Vermiform appendix (tissue), 1 donor: ENCODE results near the genes STX8, GSG1L2 and MYH8.

GRCh38 chr17:8966462-8967700 is 1.4 kb upstream of the PIK3R5 start:
- PRO-cap, result no peak

- PRO-cap, result unidirectional peak, plus-strand start at chr17:9184021
Observed at GRCh38 chr17:9183820-9184424, 162.6 kb downstream of the NTN1 start.

- PRO-cap, result no peak
Observed at GRCh38 chr17:9371004-9371455, 204.6 kb downstream of the STX8 start.

DNA sequence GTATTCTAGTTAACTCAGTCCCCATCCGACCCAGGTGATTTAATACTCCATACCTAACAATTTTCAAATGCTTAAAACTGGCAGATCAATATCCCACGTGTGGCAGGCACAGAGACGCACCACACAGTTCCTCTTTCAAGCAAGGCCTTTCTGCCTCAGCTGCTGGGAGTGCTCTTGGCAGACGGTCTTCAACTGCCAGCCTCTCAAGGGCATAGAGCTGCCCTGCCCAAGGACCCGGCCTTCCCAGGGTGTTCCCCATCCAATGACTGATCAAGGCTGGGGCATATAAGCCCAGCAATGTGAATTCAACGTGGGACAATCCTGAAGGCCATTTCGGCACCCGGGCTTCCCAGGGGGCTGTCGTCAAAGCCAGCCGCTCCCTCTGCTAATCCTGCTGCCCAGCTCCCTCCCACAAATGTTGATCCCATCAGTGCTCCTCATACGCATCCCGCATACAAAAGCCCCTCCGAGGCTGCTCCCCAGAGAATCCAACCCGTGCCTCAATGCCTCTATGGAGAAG is 107.1 kb downstream of the STX8 start:
- PRO-cap, result no peak

GRCh38 chr17:9575569-9576178 is at the start of gene STX8:
Gene STX8, minus strand, starts transcription at chr17:9575820.
- PRO-cap, result bidirectional peak, plus-strand start at chr17:9575951, minus-strand start at chr17:9575820

GRCh38 chr17:9811468-9812069 is 10.3 kb downstream of the GSG1L2 start:
- PRO-cap, result no peak

DNA sequence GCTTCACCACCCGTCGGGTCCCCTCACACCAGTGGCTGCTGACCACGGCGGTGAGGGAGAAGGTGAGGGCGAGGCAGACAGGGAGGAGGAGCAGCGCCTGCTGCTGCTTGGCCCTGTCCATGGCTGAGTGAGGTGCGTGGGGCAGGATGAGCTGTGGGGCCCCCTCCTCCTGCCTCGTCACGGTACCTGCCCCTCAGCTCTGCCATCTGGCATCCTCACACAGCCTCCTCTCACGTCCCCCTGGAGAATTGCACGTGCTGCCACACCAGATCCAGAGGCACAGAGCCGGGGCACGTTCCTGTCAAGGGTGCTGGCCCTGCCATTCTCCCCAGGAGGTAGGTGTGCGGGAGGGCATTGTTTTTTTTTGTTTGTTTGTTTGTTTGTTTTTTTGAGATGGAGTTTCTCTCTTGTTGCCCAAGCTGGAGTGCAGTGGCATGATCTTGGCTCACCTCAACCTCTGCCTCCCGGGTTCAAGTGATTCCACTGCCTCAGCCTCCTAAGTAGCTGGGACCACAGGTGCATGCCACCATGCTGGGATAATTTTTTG is at the start of gene GSG1L2:
Gene GSG1L2, minus strand, starts transcription at position 129 of the 547 bp plus-strand sequence.
- PRO-cap, result no peak

- PRO-cap, result no peak
Observed at GRCh38 chr17:9875371-9876027, 29.6 kb downstream of the RCVRN start.

GRCh38 chr17:9974259-9974841 is 69.3 kb upstream of the RCVRN start:
- PRO-cap, result no peak

GRCh38 chr17:10063462-10064644 is 134.6 kb downstream of the GAS7 start:
- PRO-cap, result no peak

GRCh38 chr17:10104179-10105346 is 93.8 kb downstream of the GAS7 start:
- PRO-cap, result no peak

GRCh38 chr17:10127614-10128477 is 70.6 kb downstream of the GAS7 start:
- PRO-cap, result unidirectional peak, plus-strand start at chr17:10127994; bidirectional peak, plus-strand start at chr17:10128222, minus-strand start at chr17:10128097

- PRO-cap, result bidirectional peak, plus-strand start at chr17:10157201, minus-strand start at chr17:10157034
Observed at GRCh38 chr17:10156874-10157570, 41.4 kb downstream of the GAS7 start.

- PRO-cap, result no peak
Observed at GRCh38 chr17:10421671-10422394, at the start of gene MYH8. Gene MYH8, minus strand, starts transcription at chr17:10421950.

- PRO-cap, result no peak
Observed at GRCh38 chr17:10605237-10605698, 51.8 kb downstream of the MYH3 start.

GRCh38 chr17:10630162-10630639 is 26.9 kb downstream of the MYH3 start:
- PRO-cap, result no peak

- PRO-cap, result no peak
Observed at GRCh38 chr17:10777217-10777370, 26.8 kb downstream of the TMEM238L start.

DNA sequence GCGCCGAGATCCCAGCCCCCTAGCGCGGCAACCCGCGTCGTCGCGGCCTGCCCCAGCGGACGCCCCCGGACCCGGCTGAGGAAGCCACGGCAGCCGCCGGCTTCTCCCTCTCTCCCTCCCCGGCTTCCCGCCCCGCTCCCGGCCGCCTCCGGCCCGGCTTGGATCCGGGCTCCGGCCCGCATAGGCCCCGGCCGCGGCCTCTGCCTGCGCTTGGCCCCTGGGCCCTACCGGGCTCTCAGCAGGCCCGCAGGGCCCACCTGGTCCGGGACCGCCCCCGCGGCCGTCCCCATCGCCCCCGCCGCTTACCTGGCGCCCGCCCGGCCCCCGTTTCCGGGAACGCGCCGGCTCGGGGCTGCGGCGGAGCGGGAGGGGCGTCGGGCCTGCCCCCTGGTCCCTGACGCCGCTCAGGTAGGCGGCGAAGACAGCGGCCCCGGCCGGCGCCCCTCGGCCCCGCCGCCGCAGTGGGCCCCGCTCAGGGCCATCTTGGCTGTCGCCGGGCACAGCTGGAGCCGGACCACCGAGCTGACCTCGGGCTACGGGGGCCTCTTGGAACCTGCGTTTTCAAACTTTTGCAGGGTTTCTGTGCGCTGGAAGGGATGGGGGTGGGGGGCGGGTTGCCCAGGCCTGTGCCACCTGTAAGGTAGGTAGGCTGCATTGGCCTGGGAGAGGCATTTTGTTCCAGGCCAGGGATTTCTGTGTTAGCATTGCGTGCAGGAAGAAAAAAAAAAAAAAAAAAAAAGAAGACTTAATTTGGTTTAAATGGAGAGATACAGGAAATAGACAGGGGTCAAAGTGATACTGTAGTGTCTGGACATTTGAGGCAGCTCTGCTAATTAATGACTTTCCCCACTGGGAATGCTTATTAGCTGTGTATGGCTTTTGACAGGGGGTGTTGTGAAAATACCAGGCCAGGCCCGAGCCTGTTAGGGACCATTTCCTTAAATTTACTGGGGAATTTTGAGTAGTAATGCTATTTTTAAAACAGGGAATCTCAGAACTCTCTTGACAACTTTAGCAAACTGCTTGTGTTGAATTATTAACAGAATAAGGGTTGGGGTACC is 670 bp downstream of the MAP2K4 start:
- PRO-cap, result no peak

GRCh38 chr17:12106906-12107785 is 86.5 kb downstream of the MAP2K4 start:
- PRO-cap, result no peak

GRCh38 chr17:12301363-12301694 is 280.7 kb downstream of the MAP2K4 start:
- PRO-cap, result no peak